Adrenal gland (tissue), 7 donors: ENCODE measurements around a stretch of chr13.

- PRO-cap, 3 experiments = peak in 1 of 3 experiments; most common minus-strand start chr13:39749599 (in 1)
- RAMPAGE, long total RNA, 4 experiments = no peak in any of the 4 experiments
These were observed 93.9 kb downstream of the COG6 start for GRCh38 chr13:39749403-39749725.

- PRO-cap, 3 experiments = no peak in any of the 3 experiments
- RAMPAGE, long total RNA, 4 experiments = no peak in any of the 4 experiments
- RRBS = no CpG with 5 or more reads among the region's 8 CpGs
These were observed 332.9 kb downstream of the COG6 start for GRCh38 chr13:39988290-39988840.

- PRO-cap, 3 experiments = no peak in any of the 3 experiments
- RAMPAGE, long total RNA, 4 experiments = no peak in any of the 4 experiments
- RRBS = no CpG with 5 or more reads among the region's 20 CpGs
These were observed 479.1 kb downstream of the FOXO1 start for GRCh38 chr13:40187103-40187941.

GRCh38 chr13:40221093-40222329 is 444.9 kb downstream of the FOXO1 start:
- PRO-cap, 3 experiments = no peak in any of the 3 experiments
- RAMPAGE, long total RNA, 4 experiments = no peak in any of the 4 experiments
- RRBS = no CpG with 5 or more reads among the region's 12 CpGs

DNA sequence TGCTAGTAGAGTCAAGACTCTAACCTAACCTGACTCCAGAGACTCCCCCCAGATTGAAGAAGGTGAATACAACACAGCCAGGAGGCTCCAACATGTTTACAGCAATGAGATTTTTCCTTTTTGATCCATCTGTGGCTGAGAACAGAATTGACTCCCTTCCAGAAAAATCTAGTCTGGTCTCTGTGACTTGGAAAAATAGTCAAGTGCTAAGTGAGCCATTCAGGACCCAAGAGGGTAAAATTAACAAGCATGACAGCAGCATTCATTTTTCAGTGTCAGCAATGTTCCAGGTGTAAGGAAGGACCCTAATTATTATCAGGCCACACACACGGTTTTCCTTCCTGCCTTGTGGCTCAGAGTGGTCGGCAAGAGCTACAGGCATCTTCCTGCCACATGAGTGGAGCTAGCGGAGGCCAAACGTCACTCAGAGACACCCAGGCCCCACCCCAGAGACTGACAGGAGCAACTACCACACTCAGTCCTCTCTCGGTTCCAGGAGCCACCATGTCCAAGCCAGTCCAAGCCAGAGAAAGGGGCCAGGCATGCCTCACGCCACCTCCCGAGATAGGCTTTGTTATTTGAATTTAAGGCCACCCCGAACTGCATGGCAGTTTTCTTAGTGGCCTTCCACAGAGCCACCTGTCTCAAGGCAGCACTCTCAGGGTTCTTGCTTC is 395.0 kb downstream of the FOXO1 start:
- PRO-cap, 3 experiments = no peak in any of the 3 experiments
- RAMPAGE, long total RNA, 4 experiments = no peak in any of the 4 experiments
- RRBS = no CpG with 5 or more reads among the region's 8 CpGs

DNA sequence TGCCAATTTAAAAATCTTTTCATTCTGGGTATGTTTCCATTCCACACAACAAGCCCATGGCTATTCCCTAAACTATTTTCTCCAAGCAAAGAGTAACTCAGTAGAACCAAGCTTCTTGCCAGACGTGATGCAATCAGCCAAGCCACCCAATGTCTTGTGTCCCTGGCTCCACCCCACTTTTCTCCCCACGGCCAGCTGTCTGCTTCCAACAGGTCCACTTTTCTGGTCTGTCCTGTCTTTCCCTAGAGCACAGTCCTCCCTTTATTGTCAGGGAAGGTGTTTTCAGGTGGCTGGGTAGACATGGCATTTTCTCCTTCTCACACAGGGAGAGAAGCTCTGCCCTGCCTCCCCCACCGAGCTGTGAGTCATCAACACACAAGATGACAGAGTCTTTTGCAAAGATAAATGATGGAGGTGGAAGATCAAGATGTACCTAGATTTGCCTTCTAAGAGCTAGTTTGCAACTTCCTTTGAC is 394.2 kb downstream of the FOXO1 start:
- PRO-cap, 3 experiments = no peak in any of the 3 experiments
- RAMPAGE, long total RNA, 4 experiments = no peak in any of the 4 experiments
- RRBS = no CpG with 5 or more reads among the region's 3 CpGs

DNA sequence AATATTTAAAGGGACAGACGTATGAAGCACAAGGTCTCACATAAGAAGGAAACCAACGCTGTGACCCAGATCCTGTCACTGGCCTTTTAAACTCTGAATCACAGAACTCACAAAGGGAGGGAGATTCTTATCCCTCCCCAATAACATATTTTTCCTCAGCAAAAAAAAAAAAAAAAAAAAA is 352.8 kb downstream of the FOXO1 start:
- PRO-cap, 3 experiments = no peak in any of the 3 experiments
- RAMPAGE, long total RNA, 4 experiments = no peak in any of the 4 experiments
- RRBS = no CpG with 5 or more reads among the region's 2 CpGs

- PRO-cap, 3 experiments = no peak in any of the 3 experiments
- RAMPAGE, long total RNA, 4 experiments = no peak in any of the 4 experiments
- RRBS = no CpG with 5 or more reads among the region's 8 CpGs
These were observed 290.6 kb downstream of the FOXO1 start for GRCh38 chr13:40375702-40376470.

GRCh38 chr13:40402237-40402775 is 264.1 kb downstream of the FOXO1 start:
- PRO-cap, 3 experiments = peak in 3 of 3 experiments; most common minus-strand start chr13:40402409 (in 2)
- RAMPAGE, long total RNA, 4 experiments = no peak in any of the 4 experiments
- RRBS = no CpG with 5 or more reads among the region's 11 CpGs

DNA sequence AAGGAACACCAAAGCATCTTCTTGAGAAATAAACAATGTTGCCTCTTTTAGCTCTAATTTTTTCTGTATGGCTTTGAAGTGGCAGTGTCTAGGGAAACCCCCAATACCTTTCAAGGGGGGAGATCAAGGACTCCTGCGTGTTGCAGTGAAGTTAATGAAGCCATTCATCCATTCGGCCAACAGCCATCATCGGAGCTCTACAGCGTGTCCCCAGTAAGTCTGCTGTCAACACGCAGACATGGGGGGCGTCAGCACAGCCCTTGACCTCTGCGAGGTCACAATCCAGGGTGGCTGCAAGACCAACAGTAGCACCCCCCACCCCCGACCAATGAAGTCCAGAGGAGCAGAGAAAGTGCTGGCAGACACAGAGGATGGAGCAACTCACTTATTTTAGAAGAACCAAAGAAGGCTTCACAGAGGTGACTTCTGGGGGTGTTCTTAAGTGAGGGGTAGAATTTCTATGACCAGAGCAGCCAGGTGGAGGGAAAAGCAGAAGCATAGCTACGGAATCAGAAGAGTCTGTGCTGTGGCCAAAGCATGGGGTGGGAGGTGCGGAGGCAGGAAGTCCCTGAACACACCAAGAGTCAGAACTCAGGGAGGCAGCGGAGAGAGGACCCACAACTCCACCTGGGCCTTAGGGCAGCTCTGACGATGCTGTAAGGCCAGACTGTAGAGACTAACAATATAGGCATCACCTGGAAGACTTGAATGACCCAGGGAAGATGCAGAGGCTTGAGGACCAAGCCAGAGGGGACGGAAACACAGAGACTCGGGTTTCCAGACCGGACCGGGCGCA is 185.4 kb downstream of the FOXO1 start:
- PRO-cap, 3 experiments = no peak in any of the 3 experiments
- RAMPAGE, long total RNA, 4 experiments = no peak in any of the 4 experiments
- RRBS = no CpG with 5 or more reads among the region's 17 CpGs

DNA sequence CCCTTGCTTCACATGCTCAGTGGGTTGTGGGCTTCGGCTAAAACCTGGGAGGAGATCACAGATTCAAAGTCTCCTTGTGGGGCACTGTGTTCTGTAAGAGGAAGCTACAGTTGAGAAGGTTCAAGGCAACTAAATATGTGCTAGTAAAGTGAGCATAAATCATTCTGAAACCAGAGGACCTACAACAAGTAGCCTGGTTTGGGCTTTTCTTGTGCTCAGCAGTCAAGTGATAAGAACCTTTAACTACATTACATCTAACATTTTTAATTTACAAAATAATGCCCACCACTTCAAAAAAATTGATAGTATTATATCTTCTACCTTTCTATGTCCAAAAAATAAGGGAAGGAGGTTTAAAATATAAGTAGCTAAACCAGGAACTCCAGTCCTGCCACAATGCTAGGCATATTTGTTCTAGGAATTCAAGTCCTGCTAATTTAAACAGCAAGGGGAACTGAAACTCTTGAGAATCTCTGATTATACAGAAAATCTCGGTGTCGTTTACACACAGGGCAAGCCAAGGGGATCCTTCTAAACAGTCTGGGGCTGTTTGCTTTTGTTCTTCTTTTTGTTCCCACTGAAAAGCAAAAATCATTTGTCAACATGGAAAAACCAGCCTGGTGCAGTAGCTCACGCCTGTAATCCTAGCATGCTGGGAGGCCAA is 36.5 kb downstream of the FOXO1 start:
- PRO-cap, 3 experiments = no peak in any of the 3 experiments
- RAMPAGE, long total RNA, 4 experiments = no peak in any of the 4 experiments
- RRBS = no CpG with 5 or more reads among the region's 4 CpGs

DNA sequence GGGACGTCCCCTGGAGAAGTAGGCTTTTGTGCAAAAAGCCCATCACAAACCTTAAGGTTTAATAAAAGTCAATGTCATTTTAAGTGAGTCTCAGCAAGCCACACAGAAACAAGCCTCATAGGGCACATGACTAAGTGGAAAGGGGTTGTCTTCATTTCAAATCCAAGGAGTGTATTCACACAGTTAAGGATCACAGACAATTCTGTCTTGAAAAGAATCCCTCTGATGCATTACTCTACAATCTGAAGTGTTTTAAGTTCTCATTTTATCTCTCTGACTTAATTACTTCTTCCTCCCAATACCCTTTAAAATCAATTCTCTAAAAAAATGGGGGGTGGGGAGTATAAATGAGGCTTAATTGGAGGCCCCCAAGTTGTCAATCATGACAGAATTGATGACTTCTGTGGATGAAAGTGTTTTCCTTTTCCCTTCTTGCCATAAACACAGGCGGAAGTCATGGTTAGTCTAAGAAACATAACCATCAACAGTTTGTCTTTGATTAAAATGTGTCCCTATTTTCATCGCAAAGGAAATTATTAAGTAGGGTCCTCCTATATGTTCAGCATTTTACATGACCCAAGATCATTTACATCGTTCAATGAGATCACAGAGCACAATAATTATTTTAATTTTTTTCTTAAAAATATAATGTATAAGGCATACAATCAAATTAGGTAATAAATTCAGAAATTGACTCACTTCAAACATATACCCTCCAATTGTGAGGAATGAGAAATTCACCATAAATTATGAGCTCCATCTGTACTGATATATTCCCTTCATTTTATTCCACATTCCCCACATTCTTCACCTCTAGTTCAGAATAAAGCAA is 17.2 kb downstream of the FOXO1 start:
- PRO-cap, 3 experiments = no peak in any of the 3 experiments
- RAMPAGE, long total RNA, 4 experiments = no peak in any of the 4 experiments
- RRBS = no CpG with 5 or more reads among the region's 4 CpGs

DNA sequence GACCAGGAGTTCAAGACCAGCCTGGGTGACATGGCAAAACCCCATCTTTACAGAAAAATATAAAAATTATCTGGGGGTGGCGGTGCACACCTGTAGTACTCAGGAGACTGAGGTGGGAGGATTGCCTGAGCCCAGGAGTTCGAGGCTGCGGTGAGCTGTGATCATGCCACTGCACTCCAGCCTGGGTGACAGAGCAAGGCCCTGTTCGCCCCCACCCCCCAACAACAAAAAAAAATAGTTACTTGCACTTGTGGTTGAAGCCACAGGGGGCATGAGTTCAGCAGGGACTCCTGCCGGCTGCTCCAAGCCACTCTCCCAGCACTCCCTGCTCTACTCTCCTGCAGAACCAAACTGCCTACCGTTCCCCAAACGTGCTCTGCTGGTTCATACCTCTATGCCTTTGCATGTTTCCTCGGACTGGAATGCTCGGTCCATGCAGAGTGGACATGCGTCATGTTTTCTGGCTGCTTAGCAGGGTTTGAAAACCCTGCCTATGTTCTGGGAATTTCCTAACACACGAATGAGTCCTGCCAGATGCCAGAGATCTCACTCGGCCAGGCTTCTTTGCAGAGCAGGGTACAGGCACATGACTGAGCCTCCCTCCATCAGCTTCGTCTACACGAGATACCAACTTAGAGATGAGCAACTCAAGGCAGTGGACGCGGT is 8.6 kb upstream of the SLC25A15 start:
- PRO-cap, 3 experiments = no peak in any of the 3 experiments
- RAMPAGE, long total RNA, 4 experiments = no peak in any of the 4 experiments
- RRBS = no CpG with 5 or more reads among the region's 16 CpGs

- PRO-cap, 3 experiments = peak in 2 of 3 experiments; most common plus-strand start chr13:40921402 (in 1); most common minus-strand start chr13:40921345 (in 1)
- RAMPAGE, long total RNA, 4 experiments = no peak in any of the 4 experiments
- RRBS = no CpG with 5 or more reads among the region's 16 CpGs
These were observed 98.2 kb downstream of the ELF1 start for GRCh38 chr13:40920733-40921534.

GRCh38 chr13:40949655-40950861 is 69.1 kb downstream of the ELF1 start:
- PRO-cap, 3 experiments = no peak in any of the 3 experiments
- RAMPAGE, long total RNA, 4 experiments = no peak in any of the 4 experiments
- RRBS = no CpG with 5 or more reads among the region's 8 CpGs

GRCh38 chr13:40980940-40981774 is 38.0 kb downstream of the ELF1 start:
- PRO-cap, 3 experiments = peak in 1 of 3 experiments; most common plus-strand start chr13:40981564 (in 1); most common minus-strand start chr13:40981505 (in 1)
- RAMPAGE, long total RNA, 4 experiments = no peak in any of the 4 experiments
- RRBS = no CpG with 5 or more reads among the region's 5 CpGs

GRCh38 chr13:40994709-40995658 is 24.1 kb downstream of the ELF1 start:
- PRO-cap, 3 experiments = no peak in any of the 3 experiments
- RAMPAGE, long total RNA, 4 experiments = no peak in any of the 4 experiments
- RRBS = no CpG with 5 or more reads among the region's 6 CpGs

DNA sequence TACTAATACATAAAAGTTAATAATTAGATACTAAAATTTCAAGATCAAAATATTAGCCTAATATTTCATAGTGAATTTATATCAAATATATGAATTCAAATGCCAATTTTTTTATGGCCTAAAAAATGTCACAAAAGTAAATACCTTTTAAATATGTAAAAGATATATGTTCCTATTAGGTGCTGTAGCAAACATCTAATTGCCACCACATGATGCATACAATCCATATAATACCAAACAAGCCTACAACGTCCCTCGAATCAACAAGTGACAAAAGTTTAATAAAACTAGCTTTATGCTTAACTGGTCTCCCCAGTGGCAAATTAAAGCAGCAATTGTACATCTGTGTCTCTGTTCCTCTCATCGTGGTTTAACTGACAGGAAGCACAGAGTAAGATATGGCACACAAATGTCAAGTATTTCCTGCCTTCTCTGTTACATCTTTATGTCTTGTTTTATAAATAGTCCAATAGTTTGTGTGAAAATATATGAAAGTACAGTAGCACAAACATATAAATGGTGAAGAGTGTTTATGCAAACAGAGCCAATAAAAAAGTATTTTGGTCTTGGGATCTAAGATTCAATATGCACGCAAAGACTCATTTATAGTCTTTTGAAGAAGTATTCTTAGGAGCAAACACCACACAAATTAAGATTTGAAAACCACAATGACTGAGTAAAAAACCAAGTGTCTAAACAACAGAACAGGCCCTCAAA is 14.3 kb downstream of the ELF1 start:
- PRO-cap, 3 experiments = no peak in any of the 3 experiments
- RAMPAGE, long total RNA, 4 experiments = no peak in any of the 4 experiments
- RRBS = no CpG with 5 or more reads among the region's 4 CpGs

- PRO-cap, 3 experiments = no peak in any of the 3 experiments
- RAMPAGE, long total RNA, 4 experiments = no peak in any of the 4 experiments
These were observed 13.6 kb downstream of the ELF1 start for GRCh38 chr13:41005369-41006143.

GRCh38 chr13:41018196-41018668 is 884 bp downstream of the ELF1 start:
- PRO-cap, 3 experiments = no peak in any of the 3 experiments
- RAMPAGE, long total RNA, 4 experiments = no peak in any of the 4 experiments
- RRBS = no CpG with 5 or more reads among the region's 1 CpG